Hematopoietic multipotent progenitor cell (in vitro differentiated cells): ENCODE measurements around a stretch of chr3.

DNA sequence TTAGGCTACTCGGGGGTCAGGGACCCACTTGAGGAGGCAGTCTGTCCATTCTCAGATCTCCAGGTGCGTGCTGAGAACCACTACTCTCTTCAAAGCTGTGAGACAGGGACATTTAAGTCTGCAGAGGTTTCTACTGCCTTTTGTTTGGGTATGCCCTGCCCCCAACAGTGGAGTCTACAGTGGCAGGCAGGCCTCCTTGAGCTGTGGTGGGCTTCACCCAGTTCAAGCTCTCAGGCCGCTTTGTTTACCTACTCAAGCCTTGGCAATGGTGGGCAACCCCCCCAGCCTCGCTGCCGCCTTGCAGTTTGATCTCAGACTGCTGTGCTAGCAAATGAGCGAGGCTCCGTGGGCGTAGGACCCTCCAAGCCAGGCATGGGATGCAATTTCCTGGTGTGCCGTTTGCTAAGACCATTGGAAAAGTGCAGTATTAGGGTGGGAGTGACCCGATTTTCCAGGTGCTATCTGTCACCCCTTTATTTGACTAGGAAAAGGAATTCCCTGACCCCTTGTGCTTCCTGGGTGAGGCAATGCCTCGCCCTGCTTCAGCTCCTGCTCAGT, 310.5 kb upstream of the CFAP20DC start:
- CAGE, long polyA plus RNA = no peak

DNA sequence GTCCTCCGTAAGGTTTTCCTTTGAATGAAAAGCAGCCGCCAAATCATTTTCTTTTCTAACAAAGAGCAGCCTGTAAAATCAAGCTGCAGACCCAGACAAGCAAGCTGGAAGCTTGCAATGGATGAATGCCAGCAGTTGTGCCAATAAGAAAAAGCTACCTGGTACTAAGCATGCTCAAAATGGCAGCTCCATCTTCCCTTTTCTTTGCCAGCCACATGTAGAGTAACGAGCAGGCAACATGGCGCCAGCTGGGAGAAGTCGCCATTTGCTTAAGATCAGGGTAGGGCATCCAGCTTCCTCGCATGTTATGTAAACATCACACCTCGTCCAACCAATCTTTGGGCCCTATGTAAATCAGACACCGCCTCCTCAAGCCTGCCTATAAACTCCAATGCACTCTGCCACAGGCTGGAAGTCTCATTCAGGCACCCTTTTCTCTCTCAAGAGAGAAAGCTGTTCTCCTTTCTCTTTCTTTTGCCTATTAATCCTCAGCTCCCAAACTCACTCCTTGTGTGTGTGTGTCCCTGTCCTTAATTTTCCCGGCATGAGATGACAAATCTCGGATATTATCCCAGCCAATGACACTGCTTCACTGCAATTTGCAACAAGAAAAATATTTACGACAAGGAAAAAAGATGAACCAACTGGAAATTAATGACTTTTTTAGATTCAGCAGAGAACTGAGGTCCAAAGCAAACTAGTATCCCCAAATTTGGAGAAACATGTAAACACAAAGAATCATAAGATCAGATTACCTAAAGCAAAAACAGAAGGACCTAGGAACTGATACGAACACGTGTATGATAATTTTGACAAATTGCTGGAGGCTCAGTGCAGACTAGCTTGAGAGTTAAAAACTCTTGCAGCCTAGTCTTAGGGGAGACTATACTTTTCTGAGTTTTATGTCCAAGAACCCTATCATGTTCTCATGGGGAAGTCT, 973.7 kb downstream of the FHIT start:
- CAGE, long polyA plus RNA = no peak

GRCh38 chr3:60426613-60427073, 824.6 kb downstream of the FHIT start:
- CAGE, long polyA plus RNA = no peak

- CAGE, long polyA plus RNA = no peak
These were observed 781.7 kb downstream of the FHIT start for GRCh38 chr3:60469469-60469989.

DNA sequence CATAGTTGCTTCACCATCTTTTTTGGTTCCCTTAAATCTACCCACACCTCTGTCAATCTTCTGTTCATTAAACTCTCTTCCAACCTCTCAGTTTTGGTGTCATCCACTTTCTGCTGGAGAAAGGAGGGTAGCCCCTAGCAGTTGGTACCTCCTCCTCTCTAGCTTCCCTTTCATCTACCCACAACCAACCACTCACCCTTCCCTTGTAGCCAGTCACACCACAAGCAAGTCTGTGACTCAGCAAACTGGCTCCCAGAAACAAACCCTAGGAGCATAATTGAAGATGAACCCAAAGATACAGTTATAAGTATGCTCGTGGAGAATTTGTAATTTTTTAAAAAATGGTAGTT, 318.6 kb downstream of the FHIT start:
- CAGE, long polyA plus RNA = no peak

DNA sequence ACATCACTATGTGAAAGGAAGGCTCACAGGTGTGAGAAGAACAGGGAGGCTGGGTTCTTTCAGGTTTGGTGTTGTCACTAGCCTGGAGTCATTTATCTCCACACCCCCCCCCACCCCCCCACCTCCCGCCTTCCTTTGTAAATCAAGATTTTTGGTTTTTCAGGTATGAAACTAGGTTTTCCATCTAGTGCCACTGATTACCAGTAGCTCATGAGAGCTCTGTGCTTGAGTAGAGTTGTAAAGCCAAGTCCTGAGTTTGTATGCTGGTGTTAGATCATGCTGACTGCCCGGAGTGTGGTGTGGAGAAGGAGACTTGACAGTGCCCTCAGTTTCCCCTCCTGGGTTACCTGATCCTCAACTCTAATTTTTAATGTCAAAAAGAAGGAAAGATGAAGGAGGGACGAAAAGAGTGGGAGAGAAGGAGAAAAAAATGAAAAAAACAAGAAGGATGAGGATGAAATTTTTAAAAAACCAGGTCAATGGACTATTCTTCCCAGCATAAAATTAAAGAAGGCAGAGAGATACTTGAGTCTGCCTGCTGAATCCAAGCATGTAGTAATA, 236.2 kb downstream of the PTPRG start:
- CAGE, long polyA plus RNA = no peak

- CAGE, long polyA plus RNA = no peak
These were observed 346.2 kb downstream of the PTPRG start for GRCh38 chr3:61907456-61908121.

GRCh38 chr3:62031174-62031624, 287.6 kb upstream of the C3orf14 start:
- CAGE, long polyA plus RNA = no peak

GRCh38 chr3:62161294-62161869, 157.4 kb upstream of the C3orf14 start:
- CAGE, long polyA plus RNA = no peak

- CAGE, long polyA plus RNA = no peak
These were observed 24.2 kb upstream of the C3orf14 start for GRCh38 chr3:62294333-62295343.

- CAGE, long polyA plus RNA = no peak
These were observed 1.4 kb downstream of the CADPS start for GRCh38 chr3:62873601-62874446.

GRCh38 chr3:64014046-64015283, 8.8 kb downstream of the PSMD6 start:
- CAGE, long polyA plus RNA = no peak

DNA sequence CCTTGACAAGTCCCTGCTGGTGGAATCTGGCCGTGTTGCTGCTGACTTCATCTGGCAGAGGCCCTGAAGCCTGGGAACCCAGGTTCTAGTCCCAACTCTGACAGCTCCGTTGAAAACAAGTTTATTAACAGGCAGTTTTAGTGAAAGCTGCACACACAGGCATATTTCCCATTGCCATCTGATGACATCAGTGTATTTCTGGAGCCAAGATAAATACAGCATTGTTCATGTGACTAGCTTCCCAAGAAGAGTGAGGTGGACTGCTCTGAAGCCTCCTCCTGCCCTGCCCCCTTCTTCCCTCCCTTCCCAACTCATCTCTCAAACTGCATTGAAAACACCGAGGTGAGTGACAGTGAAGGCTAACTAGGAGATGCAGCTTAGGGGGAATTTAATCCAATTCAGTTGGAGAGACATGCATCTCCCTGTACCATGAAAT, 38.1 kb downstream of the PRICKLE2 start:
- CAGE, long polyA plus RNA = no peak

- CAGE, long polyA plus RNA = no peak
These were observed 128.0 kb upstream of the PRICKLE2 start for GRCh38 chr3:64353109-64353770.

DNA sequence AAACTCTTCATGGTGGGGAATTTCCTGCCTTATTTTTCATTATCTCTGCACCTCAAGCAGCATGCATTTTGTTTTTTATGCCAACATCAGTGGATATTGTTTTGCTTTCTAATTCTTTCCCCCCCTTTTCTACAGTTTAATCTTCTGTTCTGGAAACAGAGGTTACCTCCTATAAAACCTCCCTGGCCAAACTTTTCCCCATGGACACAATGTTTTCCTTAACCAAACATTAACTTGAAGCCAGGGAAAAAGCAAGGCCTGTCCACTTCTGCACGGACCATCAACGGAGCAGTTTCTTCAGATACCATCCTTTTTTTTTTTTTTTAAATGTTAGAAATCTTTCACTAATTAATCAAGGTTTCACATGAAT, 127.1 kb downstream of the ADAMTS9 start:
- CAGE, long polyA plus RNA = no peak

GRCh38 chr3:64563530-64564560, 124.0 kb downstream of the ADAMTS9 start:
- CAGE, long polyA plus RNA = no peak

GRCh38 chr3:64696918-64697314, 9.1 kb upstream of the ADAMTS9 start:
- CAGE, long polyA plus RNA = no peak

GRCh38 chr3:64910086-64910600, 222.3 kb upstream of the ADAMTS9 start:
- CAGE, long polyA plus RNA = no peak

GRCh38 chr3:65265504-65265913, 577.7 kb upstream of the ADAMTS9 start:
- CAGE, long polyA plus RNA = no peak

DNA sequence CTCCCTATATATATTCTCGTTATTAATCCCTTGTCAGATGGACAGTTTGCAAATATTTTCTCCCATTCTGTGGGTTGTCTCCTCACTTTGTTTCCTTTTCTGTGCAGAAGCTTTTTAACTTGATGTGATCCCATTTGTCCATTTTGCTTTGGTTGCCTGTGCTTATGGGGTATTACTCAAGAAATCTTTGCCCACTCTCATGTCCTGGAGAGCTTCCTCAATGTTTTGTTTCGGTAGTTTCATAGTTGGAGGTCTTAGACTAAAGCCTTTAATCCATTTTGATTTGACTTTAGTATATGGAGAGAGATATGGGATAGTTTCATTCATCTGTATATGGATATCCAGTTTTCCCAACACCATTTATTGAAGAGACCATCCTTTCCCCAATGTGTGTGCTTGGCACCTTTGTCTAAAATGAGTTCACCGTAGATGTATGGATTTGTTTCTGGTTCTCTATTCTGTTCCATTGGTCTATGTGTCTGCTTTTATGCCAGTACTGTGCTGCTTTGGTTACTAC, 580.0 kb downstream of the MAGI1 start:
- CAGE, long polyA plus RNA = no peak